Cardiac septum (tissue), 1 donor: ENCODE results near the genes TIA1 and PAIP2B.

- PRO-cap = no peak
These were observed 3.0 kb upstream of the ASPRV1 start for GRCh38 chr2:69964231-69965029.

GRCh38 chr2:70018797-70019463 lies 57.5 kb upstream of the ASPRV1 start:
- PRO-cap = no peak

DNA sequence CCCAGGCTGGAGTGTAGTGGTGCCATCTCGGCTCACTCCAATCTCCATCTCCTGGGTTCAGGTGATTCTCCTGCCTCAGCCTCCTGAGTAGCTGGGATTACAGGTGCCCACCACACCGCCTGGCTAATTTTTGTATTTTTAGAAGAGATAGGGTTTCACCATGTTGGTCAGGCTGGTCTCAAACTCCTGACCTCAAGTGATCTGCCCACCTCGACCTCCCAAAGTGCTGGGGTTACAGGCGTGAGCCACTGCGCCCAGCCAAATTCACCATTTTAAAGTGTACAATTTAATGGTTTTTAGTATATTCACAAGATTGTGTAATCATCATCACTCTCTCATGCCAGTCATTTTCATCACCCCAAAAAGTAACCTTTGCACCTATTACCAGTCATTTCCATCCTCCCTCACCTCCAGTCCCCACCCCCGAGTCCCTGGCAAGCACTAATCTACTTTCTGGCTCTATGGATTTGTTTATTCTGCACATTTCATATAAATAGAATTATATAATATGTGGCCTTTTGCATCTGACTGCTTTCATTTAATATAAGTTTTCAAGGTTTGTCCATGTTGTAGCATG lies 10.7 kb downstream of the PCBP1 start:
- PRO-cap = no peak

- PRO-cap = no peak
These were observed 31.5 kb downstream of the PCBP1 start for GRCh38 chr2:70118682-70119280.

GRCh38 chr2:70149042-70149482 lies 41.8 kb downstream of the C2orf42 start:
- PRO-cap = no peak

DNA sequence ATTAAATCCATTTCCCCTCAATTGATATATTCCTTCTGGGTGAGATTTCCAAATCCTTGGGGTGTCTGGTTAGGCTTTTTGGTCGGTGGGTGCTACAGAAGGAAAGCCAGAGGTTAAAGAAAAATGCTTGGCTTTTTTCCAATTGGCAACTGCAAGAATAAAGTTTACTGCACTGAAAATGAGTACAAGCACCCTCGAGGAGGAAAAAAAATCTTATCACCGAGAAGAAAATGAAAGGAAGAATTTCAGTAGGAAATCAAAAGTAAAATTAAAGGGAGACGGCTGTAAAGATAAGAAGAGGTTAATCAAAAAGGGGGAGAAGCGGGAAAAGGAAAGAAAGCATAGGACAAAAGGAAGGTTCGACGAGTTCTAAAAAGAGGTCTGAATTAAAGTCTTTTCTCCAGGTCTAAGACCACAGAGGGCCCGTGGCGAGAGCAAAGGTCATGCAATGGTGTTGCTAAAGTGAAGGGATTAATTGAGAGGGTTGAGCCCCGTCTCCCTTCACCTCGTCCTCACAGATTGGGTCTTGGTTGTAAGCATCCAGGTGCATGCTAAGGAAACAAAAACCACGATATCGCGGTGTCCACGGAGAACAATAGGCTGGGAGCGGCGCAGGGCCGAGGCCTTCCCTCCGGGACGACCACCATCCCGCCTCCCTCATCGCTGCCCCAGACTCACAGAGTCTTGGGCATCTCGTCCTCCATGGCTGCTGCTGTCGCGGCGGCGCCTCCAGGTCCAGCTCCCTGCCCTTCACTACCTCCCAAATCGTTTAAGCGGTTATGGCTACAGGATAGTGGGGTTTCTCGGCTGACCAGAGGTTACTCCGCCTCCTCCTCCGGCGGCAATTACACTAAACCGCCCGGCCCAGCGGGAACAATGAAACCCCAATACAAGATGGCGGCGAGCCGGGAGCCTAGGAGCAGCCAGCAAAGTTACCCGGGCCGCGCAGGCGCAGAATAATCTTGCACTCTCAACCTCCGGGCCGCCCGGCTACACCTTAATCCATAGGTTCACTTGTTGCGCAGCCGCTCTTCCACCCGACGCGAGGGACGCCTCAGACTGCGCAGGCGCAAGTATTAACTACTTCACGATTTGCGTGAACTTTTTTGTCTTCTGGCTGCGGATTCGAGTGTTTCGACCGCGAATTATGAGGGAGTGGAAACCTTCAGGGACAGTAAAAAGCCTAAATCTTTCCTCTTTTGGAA lies at the start of gene TIA1:
Gene TIA1, minus strand, starts transcription at position 902 of the 1,205 bp plus-strand sequence.
- PRO-cap = bidirectional peak, plus-strand start at position 1,028 of the sequence, minus-strand start at position 972 of the sequence

DNA sequence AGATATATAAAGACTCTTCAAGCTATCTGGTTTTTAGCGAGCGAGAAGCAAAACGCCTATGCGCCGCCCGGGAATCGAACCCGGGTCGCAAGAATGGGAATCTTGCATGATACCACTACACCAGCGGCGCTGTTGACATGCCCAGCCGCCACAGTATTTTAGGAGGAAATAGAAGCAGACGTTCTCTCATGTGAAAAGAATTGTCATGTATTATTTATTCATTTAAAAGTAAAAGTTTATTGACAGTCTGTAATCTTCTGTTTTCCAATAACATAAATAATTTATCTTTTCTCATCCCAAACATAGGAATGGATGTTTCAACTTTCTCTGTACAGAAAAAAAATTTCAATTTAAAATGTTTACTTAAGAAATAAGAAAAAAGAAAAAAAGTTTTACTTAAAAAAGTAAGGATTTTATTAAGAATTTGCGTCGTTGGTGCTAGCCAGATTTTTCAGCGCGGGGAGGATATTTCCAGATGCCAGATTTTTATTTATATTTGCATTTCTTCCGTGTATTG lies 562 bp upstream of the TIA1 start:
- PRO-cap = no peak

GRCh38 chr2:70328770-70329582 lies 27.1 kb upstream of the FAM136A start:
- PRO-cap = no peak

- PRO-cap = no peak
These were observed 79.3 kb downstream of the TGFA start for GRCh38 chr2:70474299-70474796.

DNA sequence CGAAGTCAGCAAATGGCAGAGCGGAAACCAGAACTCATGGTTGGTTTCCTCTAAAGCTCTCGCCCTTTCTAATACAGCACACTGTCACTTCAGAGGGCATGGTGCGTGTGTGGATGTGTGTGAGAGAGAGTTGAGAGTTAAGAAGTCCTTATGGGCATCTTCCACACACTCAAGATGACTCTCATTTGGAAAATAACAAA lies 78.3 kb downstream of the TGFA start:
- PRO-cap = no peak

- PRO-cap = no peak
These were observed 37.0 kb downstream of the TGFA start for GRCh38 chr2:70516578-70517015.

DNA sequence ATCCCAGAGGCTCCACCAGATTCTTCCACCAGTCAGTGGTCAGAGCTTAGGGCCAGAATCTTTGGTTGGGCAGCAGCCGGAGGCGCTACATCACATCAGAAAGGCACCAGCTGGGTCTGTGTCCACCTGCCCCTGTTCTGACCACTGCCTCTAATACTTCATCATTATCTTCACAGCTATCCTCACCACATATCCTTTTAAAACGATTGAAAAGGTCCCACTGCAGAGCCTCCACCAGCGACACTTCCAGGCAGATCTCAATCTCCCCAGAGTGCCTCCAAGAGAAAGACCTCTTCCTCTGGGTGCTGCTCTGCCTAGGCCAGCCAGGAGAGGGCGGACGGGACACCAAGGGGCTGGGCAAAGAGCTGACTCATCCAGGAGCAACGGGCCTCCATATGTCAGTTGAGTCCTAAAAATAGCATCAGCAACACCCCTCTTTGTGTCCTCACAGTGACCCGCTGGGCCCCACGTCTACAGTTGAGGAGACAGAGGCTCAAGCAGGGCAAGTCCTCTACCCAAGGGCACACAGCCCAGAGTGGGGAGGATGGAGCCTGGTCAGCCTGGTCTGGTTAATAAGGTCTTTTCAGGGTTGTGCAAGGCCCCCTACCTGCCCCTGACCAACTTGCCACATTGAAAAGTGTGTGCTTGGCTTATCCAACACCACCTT lies 81.2 kb downstream of the ADD2 start:
- PRO-cap = no peak

GRCh38 chr2:70986340-70987149 lies 8.1 kb downstream of the ANKRD53 start:
- PRO-cap = no peak

- PRO-cap = no peak
These were observed 29.1 kb upstream of the TEX261 start for GRCh38 chr2:71023680-71024275.

- PRO-cap = no peak
These were observed 3.3 kb downstream of the NAGK start for GRCh38 chr2:71071486-71072449.

DNA sequence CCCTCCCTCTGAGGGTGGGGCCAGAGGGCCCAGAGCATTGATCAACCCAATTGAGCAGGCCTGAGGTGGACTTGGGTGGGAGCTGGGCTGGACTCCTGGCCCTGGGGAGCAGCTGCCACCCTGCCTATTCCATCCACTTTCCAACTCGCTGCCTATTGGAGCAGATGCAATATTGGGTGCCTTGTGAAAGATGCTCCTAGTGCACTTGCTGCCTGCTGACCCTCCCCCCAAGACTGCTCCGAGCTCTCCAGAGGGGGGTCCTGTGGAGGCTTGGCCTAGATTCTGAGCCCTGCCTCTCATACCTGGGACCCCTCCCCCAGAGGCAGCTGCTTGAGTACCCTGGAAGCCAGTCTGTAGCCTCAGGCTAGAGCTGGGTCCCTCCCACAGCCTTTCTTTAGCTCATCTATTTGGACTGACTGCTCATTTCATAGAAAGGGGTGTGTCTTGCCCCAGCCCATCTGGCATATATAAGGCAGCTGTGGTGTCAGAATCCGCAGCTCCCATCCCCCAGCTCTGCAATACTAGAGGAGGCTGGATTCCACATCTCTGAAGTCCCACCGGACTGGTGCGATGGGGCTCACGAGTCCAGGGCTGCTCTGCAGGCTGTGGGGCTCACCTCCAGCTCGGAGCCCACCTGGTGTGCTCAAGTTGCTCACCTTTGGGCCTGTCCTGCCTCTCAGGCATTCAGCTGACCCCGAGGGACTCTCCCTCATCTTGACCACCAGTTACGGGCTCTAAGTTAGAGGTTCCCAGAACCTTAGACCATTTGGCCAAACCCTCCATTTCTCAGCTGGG lies 26.1 kb downstream of the MPHOSPH10 start:
- PRO-cap = no peak

DNA sequence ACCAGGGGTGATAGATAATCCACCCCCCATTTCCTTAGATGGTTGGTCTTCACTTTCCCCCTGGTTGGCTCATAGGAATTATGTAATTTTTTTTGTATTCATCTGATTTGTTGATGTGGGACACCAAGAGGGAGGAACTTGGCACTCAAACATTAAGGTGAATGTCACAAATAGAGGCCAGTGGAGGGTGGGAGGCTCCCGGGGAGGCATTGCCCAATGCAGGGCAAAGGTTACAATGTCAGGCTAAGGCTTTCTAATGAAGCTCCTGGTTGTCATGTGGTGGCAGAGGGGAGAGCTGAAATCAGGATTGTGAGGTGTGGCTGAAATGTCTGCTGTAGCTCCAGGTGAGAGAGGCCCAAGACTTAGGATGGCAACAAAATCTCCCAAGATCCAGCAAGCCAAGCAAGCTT lies 42.7 kb downstream of the MPHOSPH10 start:
- PRO-cap = no peak

DNA sequence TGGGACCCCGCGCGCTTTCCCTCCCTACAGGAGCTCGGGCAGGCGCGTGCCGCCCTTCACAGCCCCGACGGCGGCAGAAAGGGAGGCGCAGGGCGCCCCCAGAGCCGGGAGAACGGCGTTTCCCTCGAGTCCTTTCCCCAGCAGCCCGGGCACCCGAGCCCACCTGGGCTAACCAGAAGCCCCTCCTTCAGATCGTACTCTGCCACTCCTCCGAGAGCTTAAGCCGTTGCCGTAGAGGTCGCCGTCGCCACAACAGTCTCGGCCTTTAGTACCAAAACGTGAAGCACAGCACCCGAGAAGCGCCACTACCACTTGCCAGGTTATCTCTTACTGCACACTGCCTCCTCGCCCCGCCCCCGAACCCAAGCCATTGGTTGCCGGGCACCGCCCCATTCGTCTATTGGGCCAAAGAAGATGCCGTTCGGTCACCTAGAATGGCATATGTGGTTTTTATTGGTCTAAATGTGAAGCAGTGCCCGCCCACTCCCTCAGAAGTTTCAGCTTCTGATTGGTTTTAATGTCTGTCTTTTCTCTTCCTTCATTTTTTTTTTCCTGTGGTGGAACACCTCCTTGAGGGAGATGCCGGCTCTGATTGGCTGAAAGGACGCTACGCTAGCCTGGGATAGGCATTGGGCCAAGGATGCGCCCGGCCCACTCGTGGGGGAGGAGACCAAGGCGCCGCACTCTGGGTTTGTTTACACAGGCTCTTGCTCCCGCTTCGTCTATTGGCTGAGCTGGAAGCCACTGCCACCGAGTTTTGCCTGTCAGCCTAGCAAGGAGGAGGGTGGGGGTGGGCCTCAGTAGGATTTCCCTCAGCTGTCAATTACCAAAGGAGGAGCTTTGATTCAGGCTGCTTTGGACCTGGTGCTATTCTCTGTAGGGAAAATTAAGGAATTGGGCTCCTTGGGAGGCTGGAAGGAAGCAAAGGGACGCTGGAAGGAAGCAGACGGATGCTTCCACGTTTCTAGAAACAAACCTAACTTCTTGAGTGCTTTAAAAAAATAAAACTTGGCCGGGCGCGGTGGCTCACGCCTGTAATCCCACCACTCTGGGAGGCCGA lies at the start of gene PAIP2B:
Gene PAIP2B, minus strand, starts transcription at position 339 of the 1,060 bp plus-strand sequence.
- PRO-cap = bidirectional peak, plus-strand start at position 578 of the sequence, minus-strand start at position 339 of the sequence; unidirectional peak, plus-strand start at position 721 of the sequence

- PRO-cap = bidirectional peak, plus-strand start at chr2:71276602, minus-strand start at chr2:71276424; unidirectional peak, plus-strand start at chr2:71276824; unidirectional peak, plus-strand start at chr2:71276956; unidirectional peak, minus-strand start at chr2:71277063
These were observed 49.7 kb upstream of the PAIP2B start for GRCh38 chr2:71276253-71277337.

DNA sequence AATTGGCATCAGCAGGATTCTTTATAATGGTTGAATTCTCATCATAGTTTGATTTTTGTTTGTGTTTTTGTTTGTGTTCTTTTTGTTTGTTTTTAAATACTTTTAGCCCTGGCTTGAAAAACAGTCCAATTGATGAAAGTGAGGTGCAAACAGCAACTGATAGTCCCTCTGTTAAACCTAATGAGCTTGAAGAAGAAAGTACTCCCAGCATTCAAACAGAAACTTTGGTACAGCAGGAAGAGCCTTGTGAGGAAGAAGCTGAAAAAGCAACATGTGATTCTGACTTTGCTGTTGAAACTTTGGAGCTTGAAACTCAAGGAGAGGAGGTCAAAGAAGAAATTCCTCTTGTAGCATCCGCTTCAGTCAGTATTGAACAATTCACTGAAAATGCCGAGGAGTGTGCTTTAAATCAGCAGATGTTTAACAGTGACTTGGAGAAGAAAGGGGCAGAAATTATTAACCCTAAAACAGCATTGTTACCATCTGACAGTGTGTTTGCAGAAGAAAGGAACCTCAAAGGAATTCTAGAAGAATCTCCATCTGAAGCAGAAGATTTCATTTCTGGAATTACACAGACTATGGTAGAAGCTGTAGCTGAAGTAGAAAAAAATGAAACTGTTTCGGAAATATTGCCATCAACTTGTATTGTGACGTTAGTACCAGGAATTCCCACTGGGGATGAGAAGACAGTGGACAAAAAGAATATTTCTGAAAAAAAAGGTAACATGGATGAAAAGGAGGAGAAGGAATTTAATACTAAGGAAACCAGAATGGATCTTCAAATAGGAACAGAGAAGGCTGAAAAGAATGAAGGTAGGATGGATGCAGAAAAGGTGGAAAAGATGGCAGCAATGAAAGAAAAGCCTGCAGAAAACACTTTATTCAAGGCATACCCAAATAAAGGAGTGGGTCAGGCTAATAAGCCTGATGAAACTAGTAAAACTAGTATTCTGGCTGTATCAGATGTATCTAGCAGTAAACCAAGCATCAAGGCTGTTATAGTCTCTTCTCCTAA lies 43.5 kb upstream of the DYSF start:
- PRO-cap = no peak